LUHMES (cell line): ENCODE measurements around a stretch of chr9.

- PRO-cap, result no peak
Measured at GRCh38 chr9:77898050-77898647, 133.5 kb downstream of the GNAQ start.

- PRO-cap, result no peak
Measured at GRCh38 chr9:77901121-77902132, 130.2 kb downstream of the GNAQ start.

DNA sequence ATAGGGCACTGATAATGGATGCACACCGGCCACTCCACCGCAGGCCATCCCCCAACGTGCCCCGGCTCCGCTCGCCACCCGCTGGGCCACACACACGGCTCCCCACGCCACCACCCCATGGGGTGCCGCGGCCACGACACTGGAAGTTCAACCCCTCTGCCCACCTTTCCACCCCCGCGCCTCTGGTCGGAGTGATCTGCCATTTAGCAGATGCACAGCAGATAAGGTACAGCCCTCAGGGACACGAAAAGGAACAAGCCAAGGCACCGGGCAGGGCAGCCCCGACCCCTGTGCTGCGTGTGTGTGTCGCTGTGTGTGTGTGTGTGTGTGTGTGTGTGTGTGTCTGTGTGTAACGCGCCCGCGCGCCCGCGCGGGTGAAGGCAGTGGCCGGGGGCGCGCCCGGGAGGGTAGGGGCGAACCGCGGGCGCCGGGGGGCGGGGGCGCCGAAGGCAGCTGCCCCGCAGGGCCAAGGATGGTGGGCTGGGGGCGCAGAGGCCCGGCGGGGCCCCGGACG is 976 bp downstream of the GNAQ start:
- PRO-cap, result unidirectional peak, plus-strand start at position 442 of the sequence; unidirectional peak, plus-strand start at position 490 of the sequence

GRCh38 chr9:78035355-78035730 is 3.7 kb upstream of the GNAQ start:
- PRO-cap, result no peak

DNA sequence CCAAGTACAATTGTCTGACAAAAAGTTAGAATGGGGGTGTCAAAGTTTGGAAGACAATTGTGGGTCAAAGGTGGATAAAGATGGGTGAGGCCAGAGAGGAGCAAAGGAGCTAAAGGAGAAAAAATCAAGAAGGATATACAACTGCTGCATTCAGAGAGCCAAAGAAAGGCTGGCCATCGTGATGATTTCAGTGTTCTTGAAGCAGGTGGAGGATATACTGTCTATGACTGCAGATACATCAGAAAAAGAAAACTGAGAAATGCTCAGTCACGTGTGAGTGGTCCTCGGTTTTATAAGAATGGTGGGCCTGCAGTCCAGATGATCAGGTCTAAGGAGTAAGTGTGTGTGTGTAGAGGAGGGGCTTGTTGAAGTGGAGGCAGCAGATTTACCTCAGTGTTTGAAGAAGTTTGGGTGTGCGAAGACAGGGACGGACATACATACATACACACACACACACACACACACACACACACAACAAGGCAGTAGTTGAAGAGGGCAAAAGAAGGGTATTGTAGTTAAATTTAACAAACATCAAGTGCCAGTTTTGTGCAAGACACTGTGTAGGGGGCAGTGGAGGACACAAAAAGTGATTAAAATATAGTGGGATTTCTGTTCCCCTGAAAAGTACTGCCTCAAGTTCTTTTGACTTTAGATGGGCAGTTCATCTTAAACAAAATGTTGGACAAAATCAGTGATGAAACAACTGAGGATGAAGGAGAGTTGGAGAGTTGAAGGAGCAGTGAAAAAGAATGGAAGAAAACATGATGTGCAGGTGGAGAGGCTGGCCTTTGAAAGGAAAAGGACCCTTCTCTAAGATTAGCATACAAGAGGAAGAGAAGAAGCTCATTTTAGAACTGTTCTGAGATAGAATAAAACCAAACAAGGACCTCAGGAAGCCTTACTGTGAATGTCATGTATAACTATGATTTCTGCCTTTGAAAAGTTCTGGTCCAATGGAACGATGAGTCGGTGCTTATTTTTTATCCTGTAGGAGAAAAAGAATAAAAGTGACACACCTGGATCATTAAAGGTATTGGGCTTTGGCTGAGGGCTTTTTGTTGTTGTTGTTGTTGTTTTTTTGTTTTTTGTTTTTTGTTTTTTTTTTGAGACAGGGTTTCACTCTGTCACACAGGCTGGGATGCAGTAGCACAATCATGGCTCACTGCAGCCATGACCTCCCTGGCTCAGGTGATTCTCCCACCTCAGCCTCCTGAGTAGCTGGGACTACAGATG is 77.5 kb downstream of the TLE4 start:
- PRO-cap, result no peak

- PRO-cap, result no peak
Measured at GRCh38 chr9:80231786-80232337, 660.1 kb downstream of the TLE4 start.

DNA sequence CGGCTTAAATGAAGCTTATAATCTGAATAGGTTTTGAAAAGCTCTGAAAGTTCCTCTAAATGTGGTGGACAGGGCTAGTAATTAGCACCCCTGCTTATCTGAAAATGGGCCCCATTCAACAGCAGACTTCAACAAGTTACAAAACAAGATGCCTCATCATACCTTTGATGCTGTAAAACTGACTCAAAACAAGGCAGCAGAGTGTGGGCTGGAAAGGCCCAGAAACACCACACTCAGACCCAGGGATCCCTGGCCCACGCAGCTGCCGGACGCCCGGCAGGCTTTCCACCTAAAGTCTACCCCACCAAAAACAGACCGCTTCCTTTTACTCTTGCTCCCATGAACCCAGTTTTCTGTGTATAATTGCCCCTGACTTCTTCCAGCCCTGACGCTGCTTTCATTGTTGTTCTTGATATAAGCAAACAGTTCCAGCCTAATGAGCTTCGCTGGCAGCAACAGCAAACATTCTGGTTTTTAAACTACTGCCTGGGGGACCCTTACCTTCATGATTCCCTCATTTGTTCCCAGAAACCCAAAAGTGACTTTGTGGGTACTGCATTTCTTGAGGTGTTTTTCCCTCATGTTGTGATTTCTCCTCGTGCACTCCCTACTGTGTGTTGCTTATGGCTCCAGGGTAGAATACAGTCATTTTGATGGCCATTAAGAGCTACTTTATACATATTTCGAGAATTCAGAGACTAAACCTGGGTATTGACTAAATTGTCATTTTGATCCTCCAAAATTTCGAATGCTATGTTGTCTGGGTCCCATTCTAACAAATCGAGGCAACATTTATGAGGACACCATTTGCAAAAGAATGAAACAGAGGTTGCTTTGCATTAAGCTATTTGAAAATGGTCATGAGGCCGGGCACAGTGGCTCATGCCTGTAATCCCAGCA is 66.5 kb downstream of the TLE1 start:
- PRO-cap, result no peak

DNA sequence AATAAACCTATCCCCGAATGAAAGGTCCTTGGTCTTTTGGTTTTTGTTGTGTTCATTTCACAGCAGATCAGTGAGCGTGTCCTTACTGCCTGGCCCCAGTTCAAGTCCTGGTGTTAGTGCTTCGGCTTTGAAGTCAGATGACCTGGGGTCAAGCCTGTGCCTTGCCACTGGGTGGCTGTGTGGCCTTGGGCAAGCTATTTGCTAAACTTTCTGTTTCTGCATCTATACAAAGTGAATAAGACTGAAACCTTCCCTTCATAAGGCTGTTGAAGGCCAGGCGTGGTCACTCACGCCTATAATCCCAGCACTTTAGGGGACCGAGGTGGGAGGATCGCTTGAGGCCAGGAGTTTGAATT is 94.6 kb upstream of the SPATA31D4 start:
- PRO-cap, result no peak

- PRO-cap, result no peak
Measured at GRCh38 chr9:81879635-81879981, 48.6 kb upstream of the SPATA31D4 start.

GRCh38 chr9:83047885-83048664 is 14.9 kb downstream of the RASEF start:
- PRO-cap, result no peak

DNA sequence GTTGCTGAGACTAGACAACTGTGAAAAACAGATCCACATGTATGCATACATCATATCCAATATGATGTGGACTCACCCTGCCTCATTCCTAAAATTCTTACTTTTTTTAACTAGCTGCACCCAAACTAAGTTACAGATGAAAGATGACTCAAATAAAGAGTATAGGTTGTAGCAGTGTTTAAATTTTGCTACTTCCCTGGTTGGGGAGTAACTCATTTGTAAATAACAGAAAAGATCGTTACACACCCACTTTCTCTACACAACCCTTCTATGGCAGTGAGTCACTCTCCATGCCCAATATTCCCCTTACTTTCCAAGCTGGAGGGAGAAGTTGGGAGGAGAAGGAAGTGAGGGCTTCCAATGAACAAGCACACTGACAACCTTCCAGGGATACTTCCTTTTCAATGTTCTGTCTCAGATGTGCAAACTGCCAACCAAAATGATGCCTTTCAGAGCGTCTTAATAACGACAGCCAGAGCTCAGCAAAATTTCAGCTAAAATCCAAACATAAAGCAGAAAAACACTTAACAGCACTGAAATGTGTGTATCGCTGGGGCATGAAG is 1.9 kb downstream of the RASEF start:
- PRO-cap, result no peak

DNA sequence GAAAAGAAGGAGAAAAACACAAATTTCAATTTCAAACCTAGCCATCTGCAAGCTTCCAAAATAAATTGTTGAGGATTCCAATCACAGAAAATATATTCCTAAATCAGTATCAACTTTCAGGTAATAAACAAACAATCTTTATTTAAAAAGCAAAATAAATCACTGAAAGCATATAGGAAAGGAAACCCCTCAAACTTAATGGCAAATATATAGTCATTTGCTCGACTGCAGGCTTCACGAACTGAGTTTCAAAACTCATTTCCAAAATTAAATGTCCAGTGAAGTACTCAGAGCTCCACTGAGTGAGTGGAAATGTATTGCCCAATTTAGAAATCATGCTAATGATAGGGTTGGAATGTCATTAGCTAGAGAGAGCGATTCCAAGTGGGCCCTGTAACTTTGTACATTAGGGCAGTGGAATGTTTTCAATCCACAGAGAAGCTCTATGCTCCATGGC is 182.9 kb upstream of the RASEF start:
- PRO-cap, result no peak

- PRO-cap, result no peak
Measured at GRCh38 chr9:83395710-83395909, 142.6 kb downstream of the FRMD3 start.

GRCh38 chr9:83656823-83657189 is 33.9 kb downstream of the IDNK start:
- PRO-cap, result no peak

- PRO-cap, result no peak
Measured at GRCh38 chr9:83673810-83674558, 33.8 kb downstream of the UBQLN1 start.

- PRO-cap, result no peak
Measured at GRCh38 chr9:83797239-83797845, 20.2 kb downstream of the GKAP1 start.

GRCh38 chr9:83966934-83967989 is 10.7 kb upstream of the C9orf64 start:
- PRO-cap, result no peak

DNA sequence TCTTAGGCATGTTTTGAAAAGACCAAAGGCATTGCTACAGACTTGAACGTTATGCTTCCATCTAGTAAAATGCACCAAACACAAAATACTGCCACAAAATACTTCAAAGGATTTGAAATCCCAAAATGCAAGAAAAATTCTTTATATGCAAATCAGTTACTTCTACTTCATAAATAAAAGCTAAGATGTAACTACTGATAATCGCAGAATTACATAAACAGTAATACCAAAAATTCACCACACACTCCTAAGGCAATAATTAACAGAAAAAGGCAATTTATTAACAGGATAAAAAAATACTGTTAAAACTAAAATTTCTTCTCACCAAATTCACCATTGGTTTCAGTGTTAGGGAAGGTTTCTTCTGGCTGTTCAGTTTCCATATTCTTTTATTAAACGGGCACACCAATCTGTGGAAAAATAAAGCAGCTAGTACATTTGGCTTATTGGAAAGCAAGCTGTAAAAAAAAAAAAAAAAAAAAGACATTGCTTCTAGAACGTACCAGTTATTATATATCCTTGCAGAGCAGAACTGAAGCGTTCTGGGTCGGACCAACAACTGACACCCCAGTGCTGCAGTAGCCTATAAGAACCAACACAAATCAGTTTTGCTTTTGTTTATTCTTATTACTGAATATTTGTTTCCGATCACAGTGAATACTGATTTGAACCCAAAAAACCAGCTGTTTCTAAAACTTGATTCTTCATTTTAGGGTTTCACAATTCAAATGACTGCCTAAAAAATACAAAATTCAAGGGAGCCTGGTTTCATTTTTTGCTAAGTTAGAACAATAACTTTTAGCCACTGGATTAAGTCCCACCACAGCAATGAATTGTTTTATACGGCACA is 1.9 kb downstream of the HNRNPK start:
- PRO-cap, result no peak

GRCh38 chr9:84671933-84672506 is 2.5 kb downstream of the NTRK2 start:
- PRO-cap, result no peak

DNA sequence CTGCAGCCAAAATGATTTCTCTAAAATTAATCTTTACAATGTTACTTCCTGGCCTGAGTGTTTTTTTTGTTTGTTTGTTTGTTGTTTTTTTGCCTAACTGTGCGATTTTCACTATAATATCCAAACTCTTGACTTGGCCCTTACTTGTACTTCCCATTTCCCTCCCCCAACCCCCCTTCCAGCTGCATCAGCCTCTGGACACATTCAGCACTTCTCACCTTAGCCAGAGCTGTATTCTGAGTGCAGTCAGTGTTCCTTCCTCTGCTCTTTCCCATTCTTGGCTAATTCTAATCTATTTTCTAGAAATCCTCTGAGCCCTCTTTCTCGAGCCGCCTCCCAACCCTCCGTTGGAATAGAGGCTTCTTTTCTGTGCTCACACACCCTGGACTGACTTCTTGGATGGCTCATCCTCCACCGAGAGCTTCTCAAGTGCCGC is 188.8 kb downstream of the NTRK2 start:
- PRO-cap, result no peak